M059J (cell line): ENCODE data around the genes FAM205A and FAM205C.

DNA sequence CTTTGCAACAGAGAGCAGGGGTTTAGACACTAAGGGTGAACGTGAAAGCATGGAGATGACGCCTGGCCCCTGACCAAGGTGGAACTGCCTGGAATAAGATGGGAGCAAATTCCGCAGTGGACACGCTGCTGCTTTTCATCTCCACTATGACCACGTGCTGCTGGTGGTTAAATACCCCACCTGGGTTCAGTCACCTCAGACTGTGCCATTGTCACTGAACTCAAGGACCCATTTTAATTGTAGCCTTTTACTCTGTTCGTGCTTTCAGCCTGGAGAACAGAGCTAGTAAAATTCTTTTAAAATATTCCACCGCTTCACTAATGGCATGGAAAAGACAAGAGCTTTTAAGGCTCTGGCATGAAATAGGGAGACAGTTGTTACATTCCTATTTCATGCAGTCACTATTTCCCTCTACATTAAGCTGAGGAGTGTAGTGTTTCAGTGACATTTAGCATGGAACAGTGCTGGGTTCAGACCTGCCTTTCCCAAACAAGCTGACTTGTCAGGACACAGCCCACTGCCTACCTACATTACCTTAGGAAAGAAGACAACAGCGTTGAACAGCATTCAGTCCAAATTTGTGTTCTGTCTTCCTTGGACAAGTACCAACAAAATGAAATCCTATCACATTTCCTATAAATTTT lies 96.9 kb downstream of the ANKRD18B start:
- RAMPAGE, long total RNA = no peak

DNA sequence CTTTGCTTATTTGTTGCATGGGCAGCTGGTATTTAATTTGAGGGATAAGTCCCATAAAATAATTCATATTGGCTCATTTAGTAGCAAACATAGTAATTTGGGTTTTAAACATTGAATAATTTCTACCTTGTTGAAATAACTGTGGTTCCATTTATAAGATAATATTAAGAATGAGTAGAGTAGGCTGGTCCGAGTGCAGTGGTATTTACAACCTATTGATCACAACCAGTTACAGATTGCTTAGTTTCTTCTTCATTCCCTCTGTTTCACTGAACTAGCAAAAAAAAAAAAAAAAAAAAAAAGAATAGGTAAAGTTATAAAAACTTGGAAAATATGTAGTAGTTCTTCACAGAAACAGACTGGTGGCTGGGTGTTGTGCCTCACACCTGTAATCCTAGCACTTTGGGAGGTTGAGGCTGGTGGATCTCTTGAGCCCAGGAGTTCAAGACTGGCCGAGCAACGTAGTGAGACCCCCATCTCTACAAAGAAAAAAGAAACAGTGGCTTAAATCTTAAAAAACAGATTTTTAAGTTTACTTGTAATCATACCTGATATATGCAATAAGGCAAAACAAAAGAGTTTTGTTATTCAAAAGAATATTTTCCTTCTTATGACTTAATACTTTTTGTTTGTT lies 14.0 kb downstream of the UBE2R2 start:
- RAMPAGE, long total RNA = no peak

DNA sequence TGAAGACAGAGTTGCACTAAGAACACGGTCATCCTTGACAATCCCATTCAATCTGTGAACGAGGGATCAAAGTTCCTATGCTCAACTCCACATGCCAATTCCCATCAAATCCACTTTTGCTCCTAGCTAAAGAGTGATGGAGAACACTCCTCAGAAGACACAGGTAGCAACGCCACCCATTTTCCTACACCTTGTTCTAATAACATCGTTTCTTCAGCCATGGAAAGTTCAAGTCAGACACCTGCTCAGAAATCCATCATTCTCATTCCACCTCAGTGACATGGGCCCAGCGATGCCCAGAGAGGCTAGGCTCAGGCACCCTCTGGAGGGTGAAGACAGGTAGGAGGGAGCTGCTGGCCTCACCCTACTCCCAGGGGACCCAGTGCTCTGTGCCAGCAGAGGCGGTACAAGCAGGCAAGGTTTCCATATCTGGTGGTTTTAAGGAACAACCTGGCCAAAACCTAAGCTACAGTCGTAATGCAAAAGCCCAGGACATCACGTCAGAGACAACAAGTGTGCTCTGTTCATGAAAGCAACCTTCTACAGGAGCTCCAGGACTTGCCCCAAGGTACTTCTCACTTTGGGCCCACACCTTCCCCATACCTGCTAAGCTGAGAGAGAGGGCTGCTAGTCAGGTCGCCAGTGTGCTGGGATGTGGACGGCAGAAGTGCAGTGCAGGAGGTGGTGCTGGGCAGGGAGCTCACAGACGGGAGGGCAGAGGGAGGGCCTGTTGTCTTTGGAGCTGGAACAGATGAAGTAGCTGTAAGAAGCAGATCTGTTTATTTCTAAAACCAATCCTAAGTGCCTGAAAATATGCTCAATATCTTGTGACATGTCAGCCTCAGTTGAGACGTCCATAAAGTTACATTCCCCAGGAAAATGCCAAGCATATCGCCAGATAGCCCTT lies 115.5 kb downstream of the UBAP2 start:
- RAMPAGE, long total RNA = no peak

GRCh38 chr9:33972965-33973535 lies 75.6 kb downstream of the UBAP2 start:
- RAMPAGE, long total RNA = no peak

DNA sequence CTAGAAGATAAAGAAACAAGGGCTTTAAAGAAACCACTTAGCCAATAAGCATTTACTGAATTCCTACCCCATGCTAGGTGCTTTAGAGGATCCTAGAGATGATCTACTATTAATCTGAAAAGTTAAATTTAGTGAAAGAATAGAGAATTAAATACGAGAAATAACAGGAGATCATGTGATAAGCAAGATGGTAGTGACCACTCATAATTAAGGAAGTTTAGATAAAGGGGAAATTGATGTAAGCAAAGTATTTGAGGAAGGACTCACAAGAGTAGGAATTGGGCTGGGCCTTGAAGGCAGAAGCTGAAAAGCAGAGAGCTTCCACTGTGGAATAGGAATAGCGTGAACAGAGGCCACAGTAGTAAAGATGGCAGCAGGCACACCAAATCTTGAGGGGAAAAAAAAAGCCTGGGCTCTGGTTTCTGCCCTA lies 38.1 kb downstream of the KIF24 start:
- RAMPAGE, long total RNA = no peak

DNA sequence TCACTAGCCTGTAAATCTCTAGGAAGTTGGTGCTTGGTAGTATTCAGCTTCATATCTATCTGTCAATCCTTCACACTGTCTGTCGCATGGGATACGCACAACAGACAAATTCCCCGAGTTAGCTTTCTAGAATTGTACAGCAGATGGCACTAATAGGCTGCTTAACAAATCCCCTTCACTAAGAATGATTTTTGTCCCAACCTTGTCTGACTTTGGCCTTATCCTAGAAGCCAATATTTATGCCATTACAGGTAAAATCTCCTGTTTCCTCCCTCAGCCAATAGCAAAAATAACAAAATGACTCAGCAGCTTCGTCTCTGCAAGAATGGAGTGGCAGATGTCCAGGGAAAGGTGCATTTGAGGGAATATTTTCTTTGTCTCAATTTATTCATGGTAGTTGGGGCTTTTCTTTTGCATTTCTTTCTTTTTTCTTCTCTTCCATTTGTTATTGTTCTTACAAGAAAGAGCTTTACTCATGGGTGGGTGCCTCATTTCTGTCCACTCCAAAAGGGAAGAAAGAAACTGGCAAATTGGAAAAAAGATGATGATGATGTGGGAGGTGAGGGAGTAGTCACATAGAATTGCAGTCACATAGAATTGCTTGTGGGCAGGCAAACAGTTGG lies 3.2 kb downstream of the NUDT2 start:
- RAMPAGE, long total RNA = no peak

GRCh38 chr9:34377425-34377900 lies 765 bp upstream of the MYORG start:
- RAMPAGE, long total RNA = no peak

- RAMPAGE, long total RNA = no peak
These were observed 12.0 kb downstream of the CNTFR start for GRCh38 chr9:34577440-34578101.

DNA sequence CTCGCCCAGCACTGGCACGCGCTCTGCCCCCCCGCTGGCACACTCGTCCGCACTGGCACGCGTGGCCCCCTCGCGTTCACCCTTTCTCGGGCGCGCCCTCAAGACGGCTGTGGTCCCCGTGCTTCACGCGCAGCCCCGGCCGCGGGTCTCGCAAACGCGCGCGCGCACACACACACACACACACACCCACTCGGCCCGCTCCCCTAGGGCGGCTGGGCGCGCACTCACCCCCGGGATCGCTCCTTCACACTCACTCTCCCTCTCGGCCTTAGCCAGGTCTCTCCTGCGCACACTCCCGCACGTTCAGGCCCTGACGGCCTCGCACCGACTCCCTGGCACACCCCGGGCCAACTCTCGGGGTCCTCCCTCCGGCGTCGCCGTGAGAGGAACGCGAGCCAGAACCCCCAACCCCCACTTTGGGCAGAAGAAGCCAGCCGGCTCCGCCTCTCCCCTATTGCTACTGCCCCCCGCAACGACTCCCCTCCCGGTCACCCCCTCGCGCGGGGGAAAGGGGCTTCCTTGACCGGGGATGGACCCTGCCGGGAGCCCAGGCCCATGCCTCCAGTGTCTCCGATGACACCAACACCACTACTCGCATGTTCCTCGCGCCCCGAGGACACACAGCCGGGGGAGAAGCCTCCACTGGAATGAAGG lies 605 bp upstream of the CNTFR start:
- RAMPAGE, long total RNA = no peak

DNA sequence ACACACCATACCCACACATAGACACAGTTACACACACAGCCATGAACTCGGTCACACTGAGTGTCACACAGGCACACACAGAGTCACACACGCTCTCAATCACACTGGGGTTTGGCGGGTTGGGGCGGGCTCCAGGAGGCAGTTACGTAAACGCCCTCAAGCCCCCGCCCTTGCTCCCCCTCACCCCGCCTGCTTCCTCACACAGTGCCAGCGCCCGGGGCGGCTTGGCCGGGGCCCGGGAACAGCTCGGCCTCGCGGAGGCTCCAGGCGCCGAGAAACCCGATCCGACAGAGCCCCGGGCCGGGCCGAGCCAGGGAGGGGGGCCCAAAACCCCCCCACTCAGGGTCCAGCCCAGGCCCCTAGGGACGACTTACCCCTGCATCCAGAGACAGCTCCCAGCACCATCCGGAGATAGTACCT lies 3.5 kb upstream of the CNTFR start:
- RAMPAGE, long total RNA = no peak

DNA sequence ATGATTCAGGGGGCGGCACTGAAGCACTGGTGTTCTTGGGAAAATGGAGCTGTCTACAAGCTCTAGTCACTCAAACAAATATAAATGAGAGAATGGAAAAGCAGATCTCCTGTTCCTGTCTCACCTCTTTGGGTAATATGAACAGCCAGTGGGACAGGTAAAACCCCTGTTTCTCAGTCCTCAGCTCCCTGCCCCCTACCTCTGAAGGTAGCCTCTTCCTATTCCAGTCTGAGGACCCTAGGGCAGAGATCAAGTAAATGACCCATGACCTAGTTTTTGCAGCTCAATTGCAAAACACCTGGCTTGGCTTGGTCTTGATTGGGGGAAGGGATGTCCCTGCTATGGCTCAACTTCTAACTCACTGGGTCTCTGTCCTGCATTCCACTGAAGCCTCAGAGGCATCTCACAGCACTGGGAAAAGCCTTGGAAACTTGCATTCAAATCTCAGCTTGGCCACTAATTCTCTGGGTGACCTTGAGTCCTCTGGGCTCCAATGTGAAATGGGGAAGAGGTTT lies 1.7 kb upstream of the GALT start:
- RAMPAGE, long total RNA = no peak

GRCh38 chr9:34729167-34729738 lies at the start of gene FAM205A:
TSS of gene FAM205A (minus strand) at chr9:34729488.
- RAMPAGE, long total RNA = no peak

DNA sequence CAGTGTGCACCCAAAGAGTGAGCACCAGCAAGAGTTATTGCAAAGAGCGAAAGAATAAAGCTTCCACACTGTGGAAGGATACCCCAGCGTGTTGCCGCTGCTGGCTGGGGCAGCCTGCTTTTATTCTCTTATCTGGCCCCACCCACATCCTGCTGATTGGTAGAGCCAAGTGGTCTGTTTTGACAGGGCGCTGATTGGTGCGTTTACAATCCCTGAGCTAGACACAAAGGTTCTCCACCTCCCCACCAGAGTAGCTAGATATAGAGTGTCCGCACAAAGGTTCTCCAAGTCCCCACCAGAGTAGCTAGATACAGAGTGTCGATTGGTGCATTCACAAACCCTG lies 10.4 kb upstream of the FAM205A start:
- RAMPAGE, long total RNA = no peak

DNA sequence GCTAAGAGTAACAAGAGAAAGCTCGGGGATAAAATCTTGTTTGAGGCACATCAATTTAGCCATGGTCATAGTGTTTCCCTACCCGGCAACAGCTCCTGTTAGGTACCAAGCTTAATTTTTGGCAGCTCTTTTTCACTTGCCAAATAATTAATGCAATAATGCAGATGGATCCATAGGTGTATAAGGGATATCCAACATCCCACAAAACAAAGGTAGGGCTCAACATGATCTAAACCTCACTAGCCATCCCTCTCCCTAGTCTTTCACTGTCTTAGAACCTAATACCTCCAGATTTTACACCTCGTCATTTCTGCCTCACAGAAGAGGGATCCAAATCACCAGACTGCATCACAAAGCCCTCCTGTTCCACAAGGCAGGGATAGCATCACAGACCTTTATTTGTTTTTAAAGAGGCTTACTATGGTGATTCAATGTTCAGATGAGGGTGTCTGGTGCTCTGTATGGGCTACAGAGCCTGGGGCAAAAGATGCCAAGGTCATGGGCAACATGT lies at the start of gene FAM205C:
FAM205C (minus strand) TSS at position 268 of the 511 bp plus-strand sequence.
- RAMPAGE, long total RNA = no peak

DNA sequence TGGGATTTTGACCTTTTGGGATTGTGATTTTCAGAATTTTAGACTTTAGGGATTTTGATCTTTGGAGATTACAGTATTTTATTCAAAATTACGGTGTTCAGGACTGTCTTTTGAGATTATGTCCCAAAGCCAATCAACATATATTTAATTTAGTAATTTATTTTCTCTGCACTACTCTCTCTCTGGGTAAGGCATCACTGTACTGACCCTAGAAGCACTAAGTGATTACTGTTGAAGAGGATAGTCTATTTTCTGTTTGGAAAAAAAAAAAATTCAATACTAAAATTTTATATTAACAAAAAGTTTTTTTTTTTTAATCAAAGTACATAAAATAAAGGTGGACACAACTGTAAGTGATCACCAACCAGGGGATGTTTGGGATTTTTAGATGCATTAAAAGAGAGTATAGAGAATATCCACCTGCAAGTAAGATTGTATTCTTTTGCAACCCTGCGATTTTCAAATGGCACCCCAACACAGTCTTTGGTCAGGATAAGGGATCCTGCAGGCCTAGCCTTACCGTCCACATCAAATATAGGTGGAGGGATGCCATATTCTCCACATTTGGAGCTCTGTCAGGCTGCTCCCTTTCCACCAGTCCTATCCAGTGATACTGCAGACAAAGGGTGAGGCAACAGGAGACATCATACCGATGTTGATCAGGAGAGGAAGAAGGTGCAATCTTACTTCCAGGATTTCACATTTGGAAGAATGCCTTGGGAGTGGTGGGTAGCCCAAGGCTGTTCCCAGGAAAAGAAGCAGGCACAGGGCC lies 13.9 kb downstream of the C9orf131 start:
- RAMPAGE, long total RNA = no peak

- RAMPAGE, long total RNA = no peak
These were observed 113.9 kb upstream of the RUSC2 start for GRCh38 chr9:35376012-35376390.

- RAMPAGE, long total RNA = no peak
These were observed 18.9 kb upstream of the RUSC2 start for GRCh38 chr9:35470921-35471462.

- RAMPAGE, long total RNA = no peak
These were observed 7.8 kb downstream of the TPM2 start for GRCh38 chr9:35681693-35682549.

GRCh38 chr9:35690066-35691005 lies 611 bp upstream of the TPM2 start:
- RAMPAGE, long total RNA = no peak

- RAMPAGE, long total RNA = no peak
These were observed 5.2 kb downstream of the TLN1 start for GRCh38 chr9:35726617-35727359.